ENCODE measurements around a stretch of chr2.

DNA sequence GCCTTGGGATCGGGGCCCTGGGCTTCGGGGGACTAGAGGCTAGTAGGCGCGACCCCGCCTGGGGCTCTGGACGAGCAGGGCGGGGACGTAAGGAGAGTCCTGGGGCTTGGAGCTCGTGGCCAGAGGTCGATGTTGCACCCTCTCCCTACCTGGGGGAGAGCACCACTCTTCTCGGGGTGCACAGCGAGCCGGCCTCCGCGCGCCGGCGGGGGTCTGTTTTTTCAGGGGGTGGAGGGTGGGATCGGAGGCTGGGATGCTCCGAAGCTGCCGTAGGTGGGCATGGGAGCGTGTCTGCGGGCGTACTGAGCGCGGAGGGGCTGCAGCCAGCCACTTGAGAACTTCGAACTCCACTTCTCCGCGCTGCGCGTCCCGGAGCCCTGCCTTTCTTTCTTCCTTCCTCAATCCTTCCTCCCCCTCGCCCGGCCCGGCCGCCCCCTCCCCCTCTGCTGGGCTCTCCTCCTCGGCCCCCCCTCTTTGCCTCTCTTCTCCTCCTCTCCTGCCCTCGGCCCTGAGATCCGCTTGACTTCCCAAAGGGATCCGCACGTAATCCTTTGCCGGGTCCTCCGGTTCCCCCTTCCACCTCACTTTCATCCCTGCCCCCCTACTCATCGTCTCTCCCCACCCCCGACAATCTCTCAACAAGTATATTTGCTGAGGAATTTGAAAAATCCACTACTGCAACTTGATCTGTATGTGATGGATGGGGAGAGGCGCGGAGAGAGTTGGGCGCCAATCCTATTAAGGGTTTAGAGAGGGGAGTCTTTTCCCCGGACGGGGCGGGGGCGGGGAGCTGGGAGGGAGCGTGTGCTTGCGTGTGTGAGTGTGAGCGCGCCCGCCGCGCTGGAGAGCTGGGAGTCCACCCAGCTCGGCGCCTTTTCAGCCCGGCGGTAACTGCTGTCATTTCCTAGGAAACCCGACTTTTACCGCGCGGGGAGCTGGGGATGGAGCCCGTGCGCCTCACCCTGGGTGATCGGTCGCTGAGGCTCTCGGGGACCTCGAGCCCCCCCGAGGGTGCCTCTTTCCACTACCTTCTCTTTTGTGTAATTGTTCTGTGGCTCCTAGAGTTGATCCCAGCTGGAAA lies 1.1 kb downstream of the GLI2 start:
- PRO-cap, 6 experiments, result peak in 4 of 6 experiments; most common plus-strand start position 823 of the sequence (in 3); most common minus-strand start position 712 of the sequence (in 2)
- RAMPAGE, long total RNA, 2 experiments, result no peak in any of the 2 experiments
- RRBS, result 4% methylated on average over 10 of the region's 74 CpGs

DNA sequence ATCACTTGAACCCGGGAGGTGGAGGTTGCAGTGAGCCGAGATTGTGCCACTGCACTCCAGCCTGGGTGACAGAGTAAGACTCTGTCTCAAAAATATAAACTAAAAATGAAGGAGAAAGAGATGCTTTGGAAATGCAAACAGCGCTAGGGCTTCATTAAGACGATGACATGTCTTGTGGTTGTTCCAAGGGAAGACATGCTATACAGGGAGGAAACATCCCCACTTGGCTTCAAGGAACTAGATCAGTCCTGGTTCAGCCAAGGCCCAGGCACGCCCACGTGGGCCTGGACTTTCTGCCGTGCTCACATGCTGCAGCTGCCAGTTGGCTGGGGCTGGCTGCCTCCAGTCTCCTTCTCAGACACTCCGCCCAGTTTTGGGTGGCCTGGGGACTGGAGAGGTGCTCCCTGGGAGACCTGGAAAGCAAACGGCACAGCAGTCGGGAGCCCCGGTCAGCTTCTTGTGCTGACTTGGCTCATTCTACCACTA lies 109.6 kb downstream of the GLI2 start:
- PRO-cap, 6 experiments, result no peak in any of the 6 experiments
- RAMPAGE, long total RNA, 2 experiments, result no peak in any of the 2 experiments
- RRBS, result no CpG with 5 or more reads among the region's 11 CpGs

- PRO-cap, 6 experiments, result peak in 1 of 6 experiments; most common minus-strand start chr2:121075393 (in 1)
- RAMPAGE, long total RNA, 2 experiments, result no peak in any of the 2 experiments
- RRBS, result no CpG with 5 or more reads among the region's 19 CpGs
These were observed 210.0 kb downstream of the TFCP2L1 start for GRCh38 chr2:121074797-121075592.

DNA sequence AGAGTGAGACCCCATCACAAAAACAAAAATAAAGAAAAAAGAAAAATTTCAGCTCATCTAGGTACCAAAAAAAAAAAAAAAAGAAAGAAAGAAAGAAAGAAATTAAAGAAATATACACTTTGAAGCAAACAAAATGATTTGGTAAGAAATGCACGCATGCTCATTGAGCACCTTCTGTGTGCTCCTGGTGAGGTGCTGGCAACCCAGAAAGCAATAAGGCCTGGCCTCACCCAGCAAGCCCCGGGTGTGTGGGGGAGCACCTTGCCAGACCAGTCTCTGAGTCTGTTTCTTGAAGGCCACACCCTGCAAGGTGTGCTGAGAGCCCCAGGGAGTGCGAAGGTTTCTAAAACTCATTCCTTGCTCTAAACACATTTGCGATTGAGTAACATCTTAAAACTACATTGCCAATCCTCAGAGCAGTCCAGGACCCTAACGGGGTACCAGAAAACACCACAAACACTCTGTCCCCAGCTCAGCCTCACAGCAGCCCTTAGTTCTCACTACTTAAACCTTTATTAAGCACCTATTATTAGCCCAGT lies 133.3 kb downstream of the TFCP2L1 start:
- PRO-cap, 6 experiments, result no peak in any of the 6 experiments
- RAMPAGE, long total RNA, 2 experiments, result no peak in any of the 2 experiments
- RRBS, result no CpG with 5 or more reads among the region's 5 CpGs

DNA sequence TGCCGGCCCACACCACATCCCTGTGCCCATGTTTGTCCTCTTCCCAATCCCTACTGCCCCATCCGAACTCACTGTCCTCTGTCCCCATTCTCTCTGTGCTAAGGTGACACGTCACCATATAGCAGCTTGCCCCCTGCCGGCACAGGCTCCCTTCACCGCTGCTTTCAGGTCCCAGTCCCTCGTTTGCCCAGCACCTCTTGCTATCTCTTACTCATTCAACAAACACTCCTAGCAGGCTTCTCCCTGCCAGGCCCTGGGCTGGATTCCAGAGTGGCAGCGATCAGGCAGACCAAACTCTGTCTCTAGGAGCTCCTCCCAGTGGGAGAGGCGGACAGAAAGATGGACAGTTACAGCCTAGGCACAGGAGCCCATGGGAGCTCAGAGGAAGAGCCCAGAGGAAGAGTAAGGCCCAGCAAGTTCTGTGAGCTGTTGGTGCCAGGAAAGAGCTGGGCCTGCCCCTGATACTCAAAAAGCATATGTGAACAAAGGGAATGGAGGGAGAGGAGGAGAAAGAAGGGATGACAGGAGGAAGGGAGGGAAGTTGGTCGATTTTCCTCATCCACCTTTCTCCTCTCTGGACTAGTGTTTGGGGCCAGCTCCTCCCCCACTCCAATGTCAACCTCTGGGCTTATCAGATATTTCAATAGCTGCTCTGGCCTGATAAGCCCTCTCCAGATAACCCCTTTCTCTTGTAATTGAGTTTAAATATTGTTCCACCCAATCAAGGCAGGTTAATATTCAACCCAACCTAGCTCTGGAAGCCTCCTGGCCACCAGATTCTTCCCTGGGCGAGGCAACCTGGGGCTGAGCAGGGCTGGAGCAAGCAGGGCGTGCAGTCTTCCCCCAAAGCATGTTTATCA lies 74.1 kb downstream of the TFCP2L1 start:
- PRO-cap, 6 experiments, result no peak in any of the 6 experiments
- RAMPAGE, long total RNA, 2 experiments, result no peak in any of the 2 experiments
- RRBS, result no CpG with 5 or more reads among the region's 11 CpGs

GRCh38 chr2:121211620-121212100 lies 73.3 kb downstream of the TFCP2L1 start:
- PRO-cap, 6 experiments, result no peak in any of the 6 experiments
- RAMPAGE, long total RNA, 2 experiments, result no peak in any of the 2 experiments
- RRBS, result no CpG with 5 or more reads among the region's 8 CpGs

DNA sequence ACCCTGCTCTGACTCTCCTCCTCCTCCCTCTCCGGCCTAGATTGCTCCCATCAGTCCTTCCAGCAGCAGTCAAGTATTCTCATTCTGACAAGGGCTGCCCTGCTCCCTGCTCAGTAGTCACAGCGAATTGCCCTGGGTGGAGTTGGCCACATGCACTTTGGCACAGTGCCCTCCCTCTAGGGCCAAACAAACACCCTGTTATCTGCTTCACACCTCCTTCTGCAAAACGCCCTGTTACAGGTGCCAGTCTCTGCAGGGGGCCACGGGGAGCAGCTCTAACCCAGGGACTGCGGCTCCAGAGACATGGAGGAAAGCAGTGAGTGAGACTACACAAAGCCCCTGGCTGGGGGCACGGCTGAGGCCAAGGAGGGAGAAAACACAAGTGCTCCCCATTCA lies 8.4 kb upstream of the TFCP2L1 start:
- PRO-cap, 6 experiments, result no peak in any of the 6 experiments
- RAMPAGE, long total RNA, 2 experiments, result no peak in any of the 2 experiments
- RRBS, result no CpG with 5 or more reads among the region's 6 CpGs

GRCh38 chr2:121367970-121368546 lies 83.1 kb upstream of the TFCP2L1 start:
- PRO-cap, 6 experiments, result no peak in any of the 6 experiments
- RAMPAGE, long total RNA, 2 experiments, result no peak in any of the 2 experiments
- RRBS, result no CpG with 5 or more reads among the region's 9 CpGs

- PRO-cap, 6 experiments, result no peak in any of the 6 experiments
- RAMPAGE, long total RNA, 2 experiments, result no peak in any of the 2 experiments
- RRBS, result no CpG with 5 or more reads among the region's 1 CpG
These were observed 148.3 kb downstream of the CLASP1 start for GRCh38 chr2:121500939-121501427.

GRCh38 chr2:121685344-121685697 lies 36.1 kb upstream of the CLASP1 start:
- PRO-cap, 6 experiments, result no peak in any of the 6 experiments
- RAMPAGE, long total RNA, 2 experiments, result no peak in any of the 2 experiments
- RRBS, result no CpG with 5 or more reads among the region's 6 CpGs

- PRO-cap, 6 experiments, result peak in 3 of 6 experiments; most common plus-strand start chr2:121902534 (in 2); most common minus-strand start chr2:121902215 (in 1)
- RAMPAGE, long total RNA, 2 experiments, result no peak in any of the 2 experiments
- RRBS, result 32% methylated on average over 2 of the region's 31 CpGs
These were observed 146.9 kb downstream of the TSN start for GRCh38 chr2:121902067-121902949.

DNA sequence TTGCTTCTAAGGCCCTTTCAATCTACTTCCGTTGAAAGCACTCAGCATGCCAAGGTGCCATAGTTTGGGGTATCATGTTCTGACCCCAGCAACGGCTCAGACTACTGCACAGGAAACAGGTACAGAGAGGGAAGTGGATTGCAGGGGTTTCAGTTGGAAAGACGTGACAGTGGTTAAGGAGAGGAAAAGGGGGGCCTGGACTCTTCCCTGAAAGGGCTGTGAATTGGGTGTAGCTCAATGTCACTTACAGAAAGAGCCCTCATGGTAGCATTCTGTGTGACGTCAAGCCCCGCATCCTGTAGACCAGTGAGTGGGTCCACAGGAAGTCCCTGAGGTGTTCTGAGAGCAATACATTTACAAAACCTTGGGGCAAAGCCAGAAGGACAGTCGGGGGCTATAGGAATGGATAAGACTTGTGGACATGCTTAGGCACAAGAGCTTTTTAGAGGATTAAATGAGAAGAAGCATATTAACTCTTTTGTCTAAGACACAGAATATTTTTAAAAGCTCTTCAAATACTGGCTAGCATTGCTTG lies 121.4 kb upstream of the GYPC start:
- PRO-cap, 6 experiments, result peak in 2 of 6 experiments; most common plus-strand start position 378 of the sequence (in 2); most common minus-strand start position 140 of the sequence (in 1)
- RAMPAGE, long total RNA, 2 experiments, result no peak in any of the 2 experiments
- RRBS, result no CpG with 5 or more reads among the region's 6 CpGs

DNA sequence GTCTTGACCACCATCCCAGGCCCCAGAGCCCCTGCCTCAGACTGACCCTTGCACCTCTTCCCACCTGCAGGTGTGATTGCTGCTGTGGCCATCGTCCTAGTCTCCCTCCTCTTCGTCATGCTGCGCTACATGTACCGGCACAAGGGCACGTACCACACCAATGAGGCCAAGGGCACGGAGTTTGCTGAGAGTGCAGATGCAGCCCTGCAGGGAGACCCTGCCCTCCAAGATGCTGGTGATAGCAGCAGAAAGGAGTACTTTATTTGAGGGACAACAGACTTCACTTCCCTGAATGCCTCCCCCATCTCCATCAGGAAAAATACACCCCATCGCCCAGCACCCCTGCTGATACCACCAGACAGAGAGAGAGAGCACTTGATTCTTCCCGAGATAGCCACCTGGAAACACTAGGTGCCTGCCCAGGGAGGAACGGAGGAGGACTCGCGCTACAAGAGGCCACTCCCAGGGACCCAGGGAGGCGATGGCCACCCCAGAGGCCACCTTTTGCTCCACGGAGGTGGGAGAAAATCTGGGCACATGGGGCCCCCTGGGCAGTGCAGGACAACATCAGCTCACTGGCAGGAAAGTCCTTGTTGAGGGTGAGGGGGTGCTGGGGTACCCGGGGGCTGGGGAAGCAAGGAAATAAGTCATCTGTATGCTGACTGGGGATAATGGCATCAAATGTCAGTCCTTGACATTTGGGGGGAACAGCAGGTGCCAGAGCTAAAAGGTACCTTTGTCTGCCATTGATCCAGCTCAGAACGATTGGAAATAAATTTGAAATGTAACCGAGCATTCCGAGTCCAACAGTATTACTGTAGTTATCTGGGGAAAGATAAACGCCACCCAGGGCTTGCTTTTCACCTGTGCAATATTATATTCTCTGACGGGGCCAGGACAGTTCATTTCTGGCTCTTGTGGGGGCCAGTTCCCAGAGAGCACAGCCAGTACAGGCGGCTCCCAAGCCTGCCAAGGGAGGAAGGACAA lies 40.2 kb downstream of the GYPC start:
- PRO-cap, 6 experiments, result no peak in any of the 6 experiments
- RAMPAGE, long total RNA, 2 experiments, result no peak in any of the 2 experiments
- RRBS, result no CpG with 5 or more reads among the region's 20 CpGs

GRCh38 chr2:126831414-126832040 lies 67.2 kb upstream of the TEX51 start:
- PRO-cap, 6 experiments, result peak in 2 of 6 experiments; most common plus-strand start chr2:126831791 (in 2)
- RAMPAGE, long total RNA, 2 experiments, result no peak in any of the 2 experiments
- RRBS, result no CpG with 5 or more reads among the region's 10 CpGs

DNA sequence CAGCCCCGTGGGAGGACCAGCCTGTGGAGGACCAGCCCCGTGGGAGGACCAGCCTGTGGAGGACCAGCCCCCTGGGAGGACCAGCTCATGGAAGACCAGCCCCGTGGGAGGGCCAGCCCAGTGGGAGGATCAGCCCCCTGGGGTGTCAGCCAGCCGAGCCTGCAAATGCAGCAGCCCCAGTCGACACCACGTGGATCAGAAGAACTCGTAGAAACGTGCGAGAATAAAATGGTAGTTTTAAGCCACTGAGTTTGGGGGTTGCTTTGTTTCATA lies 72.9 kb downstream of the TEX51 start:
- PRO-cap, 6 experiments, result no peak in any of the 6 experiments
- RAMPAGE, long total RNA, 2 experiments, result no peak in any of the 2 experiments
- RRBS, result no CpG with 5 or more reads among the region's 9 CpGs

- PRO-cap, 6 experiments, result no peak in any of the 6 experiments
- RAMPAGE, long total RNA, 2 experiments, result no peak in any of the 2 experiments
- RRBS, result 73% methylated on average over 7 of the region's 20 CpGs
These were observed 54.7 kb downstream of the BIN1 start for GRCh38 chr2:127052165-127052733.

- PRO-cap, 6 experiments, result no peak in any of the 6 experiments
- RAMPAGE, long total RNA, 2 experiments, result no peak in any of the 2 experiments
- RRBS, result no CpG with 5 or more reads among the region's 30 CpGs
These were observed 46.5 kb downstream of the BIN1 start for GRCh38 chr2:127060315-127061023.

- PRO-cap, 6 experiments, result no peak in any of the 6 experiments
- RAMPAGE, long total RNA, 2 experiments, result no peak in any of the 2 experiments
- RRBS, result no CpG with 5 or more reads among the region's 15 CpGs
These were observed 6.2 kb downstream of the BIN1 start for GRCh38 chr2:127100467-127101358.

DNA sequence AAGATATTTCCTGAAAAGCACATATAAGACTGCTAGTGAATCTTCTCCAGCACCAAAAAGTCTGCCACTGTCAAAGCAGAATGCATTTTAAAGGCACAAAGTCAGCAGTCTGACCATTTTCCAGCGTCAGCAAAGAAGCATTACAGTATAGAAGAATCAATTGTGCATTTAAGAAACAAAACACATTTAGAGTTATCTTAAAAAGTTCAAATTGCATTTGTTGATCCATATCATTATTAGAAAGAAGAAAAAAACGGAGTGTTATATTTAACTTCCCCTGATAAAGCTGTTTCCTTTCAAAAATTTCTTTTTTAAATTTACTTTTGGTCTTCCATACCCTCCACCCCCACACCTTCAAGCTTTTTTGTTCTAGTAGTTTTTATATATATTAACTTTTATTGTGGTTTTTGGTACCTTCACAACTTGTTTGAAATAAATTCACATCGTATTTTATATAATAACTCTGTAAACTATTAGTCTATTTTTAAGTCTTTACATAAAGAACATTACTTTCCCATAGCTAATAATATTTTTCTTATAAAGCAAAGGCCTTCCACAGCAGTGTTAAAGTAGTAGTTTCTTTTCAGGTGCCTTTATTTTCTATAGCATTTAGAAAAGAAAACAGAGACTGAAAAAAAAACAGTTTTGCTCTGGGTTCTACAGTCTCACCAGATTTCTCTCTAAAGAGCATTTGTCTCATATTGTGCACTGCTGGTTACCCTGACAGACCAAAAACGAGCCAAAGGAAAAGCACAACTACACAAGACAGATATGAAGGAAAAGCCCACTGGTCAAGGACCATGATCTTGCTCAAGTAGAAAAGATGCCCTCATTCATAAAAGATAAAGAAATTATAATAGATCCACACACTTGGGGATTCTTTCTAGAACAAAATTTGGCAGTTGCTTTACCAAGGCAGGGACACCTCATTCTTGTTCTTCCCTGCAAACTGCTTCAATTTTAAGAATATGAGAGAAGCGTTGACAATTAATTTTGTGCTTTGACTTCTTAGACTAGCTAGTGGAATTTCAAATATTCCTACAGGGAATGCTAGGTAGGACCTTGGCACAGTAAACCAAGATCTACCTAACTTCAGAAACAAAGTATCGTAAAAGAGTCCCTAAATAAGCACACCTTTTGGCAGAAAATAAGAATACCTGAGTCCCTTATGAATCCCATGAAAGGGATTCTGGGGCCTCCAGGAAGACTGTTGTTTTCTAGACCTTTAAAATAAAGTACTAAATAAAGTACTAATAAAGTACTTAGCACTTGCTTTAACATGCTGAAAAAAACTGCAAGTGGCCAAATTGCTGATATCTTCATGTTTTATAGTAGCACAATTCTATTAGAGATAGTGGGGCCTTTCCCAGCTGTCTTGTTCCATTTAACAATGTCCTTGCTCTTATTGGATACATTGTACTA lies 11.0 kb upstream of the ERCC3 start:
- PRO-cap, 6 experiments, result no peak in any of the 6 experiments
- RAMPAGE, long total RNA, 2 experiments, result no peak in any of the 2 experiments
- RRBS, result no CpG with 5 or more reads among the region's 6 CpGs

DNA sequence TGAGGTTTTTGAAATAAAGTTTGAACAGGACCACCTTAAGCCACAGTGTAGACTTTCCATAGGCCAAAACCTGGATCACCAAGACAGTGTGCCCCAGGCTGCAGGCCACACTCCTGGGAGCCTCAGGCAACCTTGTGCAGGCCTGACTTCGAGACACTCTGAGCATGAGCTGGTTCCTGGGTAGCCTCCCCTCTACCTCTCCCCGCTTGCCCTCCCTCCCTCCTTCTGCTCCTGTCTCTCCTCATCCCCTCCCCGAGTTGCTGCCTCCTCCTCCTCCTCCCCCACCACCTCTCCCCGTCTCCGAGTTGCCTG lies 10.6 kb upstream of the PROC start:
- PRO-cap, 6 experiments, result peak in 1 of 6 experiments; most common minus-strand start position 160 of the sequence (in 1)
- RAMPAGE, long total RNA, 2 experiments, result no peak in any of the 2 experiments
- RRBS, result no CpG with 5 or more reads among the region's 5 CpGs